Vein endothelial cell (primary cell): ENCODE measurements around a stretch of chr10.

GRCh38 chr10:3090816-3091264 is 23.5 kb downstream of the PFKP start:
- CAGE, long polyA plus RNA, result no peak

DNA sequence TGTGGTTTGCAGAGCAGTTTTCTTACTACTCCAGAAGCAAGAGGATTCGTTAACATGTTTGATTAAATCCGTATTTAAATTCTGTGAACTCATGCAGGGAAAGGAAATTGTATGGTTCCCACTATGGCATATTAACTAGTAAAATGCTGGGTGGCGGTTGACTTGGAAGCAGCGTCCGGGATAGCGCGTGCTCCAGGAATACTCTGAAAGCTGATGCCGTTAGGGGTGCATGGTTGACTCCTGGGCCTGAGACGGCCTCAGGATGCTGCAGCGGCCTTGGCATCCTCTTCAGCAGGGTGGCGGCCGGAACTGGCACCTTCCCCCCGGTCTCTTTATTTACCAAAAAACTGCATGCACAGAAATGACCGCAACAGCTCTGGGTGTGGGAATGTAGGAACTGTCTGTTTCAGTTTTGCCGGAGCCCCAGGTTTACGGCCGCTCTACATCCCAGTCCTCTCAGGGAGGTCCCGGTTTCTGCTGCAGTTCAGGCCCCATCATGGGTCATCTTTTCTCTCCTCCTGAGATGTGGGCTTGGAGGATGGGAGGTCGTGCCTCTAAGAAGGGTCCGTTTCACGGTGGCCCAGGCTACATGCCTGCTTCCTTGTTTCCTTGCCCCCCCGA is 28.8 kb downstream of the PFKP start:
- CAGE, long polyA plus RNA, result no peak

GRCh38 chr10:3119696-3120323 is 52.5 kb downstream of the PFKP start:
- CAGE, long polyA plus RNA, result no peak

DNA sequence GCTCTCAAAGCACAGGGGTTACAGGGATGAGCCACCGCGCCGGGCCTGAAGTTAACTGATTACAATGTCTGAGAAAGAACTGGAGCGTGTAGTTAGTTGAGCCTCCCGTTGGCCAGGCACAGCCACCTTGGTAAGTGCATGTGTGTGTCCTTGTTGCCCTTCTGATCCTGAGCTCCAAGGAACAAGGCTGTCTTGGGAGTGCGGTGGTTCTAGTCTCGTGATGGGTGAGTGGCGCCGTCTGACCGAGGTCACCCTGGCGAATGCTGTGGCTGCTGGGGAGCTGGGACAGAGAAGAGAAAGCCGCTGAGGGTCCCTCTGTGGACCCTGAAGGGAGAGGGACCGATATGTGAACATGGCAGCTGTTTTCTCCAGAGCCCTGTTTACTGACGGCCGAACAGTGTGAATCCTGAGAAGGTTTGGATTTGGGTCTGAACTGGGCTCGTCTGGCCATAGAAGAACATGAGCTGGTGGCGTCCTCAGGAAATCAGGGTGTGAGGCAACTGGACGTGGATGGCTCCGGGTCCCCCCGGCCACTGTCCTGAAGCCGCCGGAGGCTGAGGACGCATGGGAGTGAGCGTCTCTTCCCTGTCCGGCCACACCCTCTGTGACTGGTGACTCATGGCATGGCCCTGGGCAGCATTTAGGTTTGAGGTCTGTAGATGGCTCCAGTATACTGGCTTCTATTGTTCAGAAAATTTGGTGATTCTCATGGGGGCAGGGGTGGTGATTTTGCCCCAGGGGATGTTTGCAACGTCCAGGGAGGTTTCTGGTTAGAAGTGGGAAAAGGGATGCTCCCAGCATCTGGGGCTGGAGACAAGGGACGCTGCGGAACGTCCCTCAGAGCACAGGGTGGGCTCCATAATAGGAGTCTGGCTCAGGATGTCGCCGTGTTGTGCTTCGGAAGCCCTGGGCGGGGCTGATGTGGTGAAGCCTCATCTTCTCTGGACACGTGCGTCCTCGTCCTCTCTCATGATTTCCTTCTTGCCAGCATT is 50.2 kb downstream of the PITRM1 start:
- CAGE, long polyA plus RNA, result no peak

- CAGE, long polyA plus RNA, result no peak
These were observed 41.5 kb downstream of the PITRM1 start for GRCh38 chr10:3130895-3131613.

DNA sequence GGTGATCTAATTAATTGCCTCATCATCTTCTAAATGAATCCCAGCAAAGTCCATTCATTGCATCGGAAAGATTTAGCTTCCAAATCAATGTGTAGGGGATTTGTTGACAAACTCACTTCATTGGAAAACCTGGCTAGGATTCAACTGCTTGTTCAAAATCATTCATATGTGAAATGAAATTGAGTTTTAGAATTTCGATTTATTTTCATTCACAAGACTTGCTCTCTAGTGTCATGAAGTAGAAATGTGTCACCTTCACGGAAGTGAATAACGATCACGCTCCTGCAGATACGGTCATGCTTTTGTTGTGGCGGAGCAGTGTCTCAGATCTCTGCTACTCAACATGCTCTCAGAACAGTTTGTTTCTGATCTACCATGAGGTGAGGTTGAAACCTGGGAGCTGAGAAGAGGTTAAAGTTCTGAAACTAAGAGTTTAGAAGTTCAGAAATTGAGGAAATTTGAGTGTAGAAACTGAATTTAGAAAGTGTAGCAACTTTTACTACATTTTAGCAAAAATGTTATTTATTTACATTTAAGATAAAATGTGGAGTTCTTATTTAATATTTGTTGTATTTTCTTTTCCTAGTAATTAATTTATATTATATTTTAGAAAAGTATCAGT is 13.8 kb upstream of the PITRM1 start:
- CAGE, long polyA plus RNA, result no peak

DNA sequence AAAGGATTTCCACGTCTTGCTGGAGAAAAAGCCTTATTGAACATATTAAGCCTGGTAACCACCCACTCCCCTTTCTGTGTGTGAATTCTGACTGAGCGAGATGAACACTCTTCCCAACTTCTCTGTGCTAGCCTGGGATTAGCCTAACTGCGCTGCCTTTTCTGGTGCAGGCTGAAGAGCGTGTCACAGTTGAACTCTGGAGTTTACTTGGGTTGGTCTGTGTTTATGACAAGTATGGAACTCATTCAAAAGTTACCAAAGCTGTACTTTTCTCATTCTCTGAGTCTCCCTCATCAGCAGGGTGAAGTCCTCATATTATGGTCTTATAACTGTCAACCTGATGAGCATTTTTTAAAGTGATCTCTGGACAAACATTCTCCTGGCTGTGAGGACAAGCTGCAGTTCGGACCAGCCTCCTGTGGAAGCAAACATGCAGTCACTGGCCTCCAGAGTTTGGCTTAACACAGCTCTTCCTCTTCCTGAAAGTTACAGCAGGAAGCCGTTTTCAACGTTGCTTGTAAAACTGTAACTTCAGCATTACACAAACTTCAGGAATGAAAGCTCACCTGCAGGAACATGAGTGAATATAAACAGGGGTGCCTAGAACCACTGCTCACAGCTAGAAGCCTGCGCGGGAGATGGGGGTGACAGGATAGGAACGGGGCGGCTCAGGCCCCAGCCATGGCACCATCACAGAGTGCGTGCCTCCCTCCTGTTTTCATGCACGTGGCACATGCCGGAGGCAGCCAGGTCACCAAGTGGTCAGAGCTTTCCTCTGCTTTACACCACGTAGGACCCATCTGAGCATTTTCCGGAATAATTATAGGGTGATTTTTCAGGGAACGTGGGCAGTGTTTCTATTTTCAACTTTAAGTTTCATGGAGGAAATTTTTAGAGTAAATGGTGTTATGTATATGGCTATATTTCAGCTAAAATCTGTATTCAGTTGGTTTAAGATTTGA is 292.8 kb upstream of the PITRM1 start:
- CAGE, long polyA plus RNA, result no peak

- CAGE, long polyA plus RNA, result no peak
These were observed 298.7 kb downstream of the KLF6 start for GRCh38 chr10:3486255-3486794.

DNA sequence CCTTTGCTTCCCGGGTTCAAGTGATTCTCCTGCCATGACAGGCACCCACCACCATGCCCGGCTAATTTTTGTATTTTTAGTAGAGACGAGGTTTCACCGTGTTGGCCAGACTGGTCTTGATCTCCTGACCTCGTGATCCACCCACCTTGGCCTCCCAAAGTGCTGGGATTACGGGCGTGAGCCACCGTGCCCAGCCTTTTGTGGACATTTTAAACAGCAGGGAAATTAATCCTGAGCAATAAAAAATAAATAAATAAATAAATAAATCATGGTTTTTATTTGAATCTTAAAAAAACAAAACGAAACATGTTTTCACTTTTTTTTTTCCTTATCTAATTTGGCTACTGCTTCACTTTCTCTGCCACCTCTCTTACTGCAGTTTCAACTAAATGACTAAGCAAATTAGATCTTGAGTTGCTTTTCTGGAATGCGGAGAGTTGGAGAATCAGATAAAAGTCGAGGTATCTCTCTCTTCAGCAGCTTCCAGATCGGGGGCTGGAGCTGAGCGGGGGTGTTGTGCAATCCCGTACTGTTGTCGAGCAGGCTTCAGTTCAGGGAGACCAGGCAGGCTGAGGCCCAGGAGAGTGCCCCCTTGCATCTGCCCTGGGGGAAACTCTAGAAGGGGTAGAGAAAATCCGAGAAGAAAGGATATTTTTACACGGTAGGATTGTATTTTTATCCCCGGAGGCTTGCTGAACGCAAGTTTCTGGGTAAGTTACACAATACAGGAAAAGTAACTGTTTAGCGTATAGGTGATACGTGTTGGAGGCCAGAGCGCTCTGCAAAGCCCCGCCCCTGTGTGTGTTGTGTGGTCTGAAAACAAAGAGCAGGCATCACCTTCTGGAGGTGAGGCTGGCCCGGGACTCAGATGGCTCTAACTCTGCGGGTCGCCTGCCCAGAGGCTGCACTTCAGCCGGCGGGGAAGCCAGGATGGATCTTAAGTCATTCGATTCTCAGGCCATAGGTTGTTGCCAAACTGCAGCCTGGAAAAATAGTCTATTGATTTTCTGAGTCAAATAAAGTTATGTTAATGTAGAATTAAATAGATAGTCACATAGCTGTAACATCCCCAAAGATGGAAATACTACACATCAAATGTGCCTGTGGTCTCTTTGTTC is 116.7 kb downstream of the KLF6 start:
- CAGE, long polyA plus RNA, result no peak

DNA sequence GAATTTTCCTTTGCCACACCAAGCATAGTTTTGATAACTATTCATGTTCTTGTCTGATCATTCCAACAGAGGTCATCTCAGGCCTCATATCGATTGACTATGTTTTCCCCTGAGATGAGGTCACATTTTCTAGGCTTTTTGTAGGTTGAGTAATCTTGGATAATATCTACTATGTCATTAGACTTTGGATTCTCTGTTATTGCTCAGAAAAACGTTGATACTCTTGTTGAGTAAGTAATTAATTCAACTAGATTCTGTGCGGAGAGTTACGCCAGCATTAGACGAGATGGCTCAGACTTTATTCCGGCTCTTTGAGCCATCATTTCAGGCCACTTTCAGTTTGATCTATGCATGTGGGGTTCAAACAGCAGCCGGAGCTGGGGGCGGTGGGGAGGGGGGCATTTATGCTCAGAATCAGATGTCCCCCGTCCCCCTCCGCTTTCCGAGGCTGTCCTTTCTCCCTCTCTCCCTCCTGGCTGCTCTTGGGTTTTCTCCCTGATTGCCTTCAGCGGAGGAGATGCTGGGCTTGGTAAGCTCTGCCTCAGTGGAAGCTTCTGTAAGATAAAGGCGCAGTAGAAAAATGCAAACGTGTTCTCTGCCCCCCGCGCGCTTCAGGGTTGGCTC is 57.6 kb downstream of the KLF6 start:
- CAGE, long polyA plus RNA, result no peak

- CAGE, long polyA plus RNA, result no peak
These were observed 18.2 kb upstream of the KLF6 start for GRCh38 chr10:3803193-3803686.

DNA sequence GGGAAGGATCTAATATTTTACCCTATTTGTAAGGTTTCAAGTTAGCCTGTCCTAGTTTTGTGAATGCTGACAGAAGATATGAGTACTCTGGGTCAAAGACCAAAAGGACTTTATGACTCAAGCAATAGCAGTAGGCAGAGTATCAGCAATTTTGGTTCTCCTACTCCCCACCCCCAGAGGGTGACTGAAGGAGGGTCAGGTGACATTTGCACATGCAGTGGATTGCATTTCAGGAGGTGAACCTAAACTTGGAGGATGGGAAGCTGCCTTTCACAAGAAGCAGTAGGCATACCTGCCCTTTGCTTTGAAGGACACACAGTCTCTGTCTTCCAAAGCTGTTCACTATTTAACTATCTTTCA is 84.1 kb upstream of the KLF6 start:
- CAGE, long polyA plus RNA, result no peak

DNA sequence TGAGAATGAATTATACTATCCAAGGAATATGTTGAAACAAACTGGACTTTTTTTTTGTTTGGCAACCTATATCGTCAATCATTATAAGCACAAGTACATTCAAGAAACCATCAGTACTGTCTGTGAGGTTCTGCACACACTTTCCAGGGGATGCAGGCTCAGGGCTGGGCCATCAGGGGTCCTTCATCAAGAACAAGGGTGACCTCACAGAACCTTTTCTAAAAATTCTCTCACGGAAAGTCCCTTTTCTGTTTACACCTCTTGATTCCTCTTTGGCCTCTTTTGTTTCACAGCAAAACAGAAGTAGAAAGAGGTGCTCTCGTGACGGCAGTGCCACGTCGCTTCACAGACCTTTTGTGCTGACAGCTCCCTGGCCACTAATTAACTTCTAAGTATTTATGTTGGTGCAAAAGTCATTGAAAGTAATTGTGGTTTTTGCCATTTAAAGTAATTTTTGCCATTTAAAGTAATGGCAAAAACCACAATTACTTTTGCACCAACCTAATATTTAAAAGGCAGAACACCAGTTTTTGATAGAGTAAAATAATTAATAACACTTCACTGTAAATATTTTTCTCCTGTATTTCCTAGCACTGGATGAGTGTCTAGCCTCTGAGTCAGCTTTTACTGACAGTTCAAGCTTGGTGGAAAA is 117.4 kb upstream of the KLF6 start:
- CAGE, long polyA plus RNA, result no peak

DNA sequence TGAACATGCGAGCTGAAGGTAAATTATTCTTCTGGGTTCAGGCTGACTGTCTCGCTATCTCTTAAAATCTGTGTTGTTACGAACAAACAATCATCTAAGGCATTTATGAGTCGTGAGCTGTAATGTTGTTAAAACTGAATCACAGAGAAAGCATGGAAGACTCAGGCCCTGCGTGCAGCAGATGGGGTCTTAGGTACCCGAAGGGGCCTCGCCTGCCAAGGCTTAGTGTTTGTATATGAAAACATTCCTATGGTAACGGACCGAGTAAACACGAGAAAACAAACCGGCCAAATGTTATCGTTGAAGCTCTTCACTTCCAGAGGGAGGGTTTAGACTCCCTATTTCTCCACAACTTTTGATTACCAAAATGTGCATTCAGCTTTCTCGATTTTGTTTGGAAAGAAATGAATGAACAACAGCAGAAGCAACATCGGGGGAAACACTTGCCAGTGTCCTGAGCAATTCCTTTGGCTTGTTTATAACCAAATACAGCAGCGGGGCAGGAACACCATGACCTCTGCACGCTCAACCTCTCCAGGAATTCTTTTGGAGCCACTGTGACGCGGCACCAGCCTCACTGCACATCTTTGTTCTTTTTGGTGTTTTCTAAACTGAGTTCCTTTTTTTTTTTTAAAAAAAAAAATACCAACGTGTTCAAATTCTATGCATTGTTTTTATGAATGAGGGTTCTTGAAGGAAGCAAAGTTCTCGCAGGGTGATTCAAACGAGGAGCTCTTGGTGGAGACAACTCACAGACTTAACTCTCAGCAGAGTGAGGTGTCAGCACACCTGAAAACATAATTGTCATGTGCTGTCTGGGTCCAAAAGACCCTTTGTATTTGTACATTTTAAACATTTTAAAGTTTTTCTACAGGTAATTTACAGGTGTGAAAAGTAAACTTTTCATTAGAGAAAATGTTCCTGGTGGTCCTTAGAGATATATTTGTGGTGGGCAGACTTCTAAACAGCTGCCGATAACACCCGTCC is 121.7 kb upstream of the KLF6 start:
- CAGE, long polyA plus RNA, result no peak

DNA sequence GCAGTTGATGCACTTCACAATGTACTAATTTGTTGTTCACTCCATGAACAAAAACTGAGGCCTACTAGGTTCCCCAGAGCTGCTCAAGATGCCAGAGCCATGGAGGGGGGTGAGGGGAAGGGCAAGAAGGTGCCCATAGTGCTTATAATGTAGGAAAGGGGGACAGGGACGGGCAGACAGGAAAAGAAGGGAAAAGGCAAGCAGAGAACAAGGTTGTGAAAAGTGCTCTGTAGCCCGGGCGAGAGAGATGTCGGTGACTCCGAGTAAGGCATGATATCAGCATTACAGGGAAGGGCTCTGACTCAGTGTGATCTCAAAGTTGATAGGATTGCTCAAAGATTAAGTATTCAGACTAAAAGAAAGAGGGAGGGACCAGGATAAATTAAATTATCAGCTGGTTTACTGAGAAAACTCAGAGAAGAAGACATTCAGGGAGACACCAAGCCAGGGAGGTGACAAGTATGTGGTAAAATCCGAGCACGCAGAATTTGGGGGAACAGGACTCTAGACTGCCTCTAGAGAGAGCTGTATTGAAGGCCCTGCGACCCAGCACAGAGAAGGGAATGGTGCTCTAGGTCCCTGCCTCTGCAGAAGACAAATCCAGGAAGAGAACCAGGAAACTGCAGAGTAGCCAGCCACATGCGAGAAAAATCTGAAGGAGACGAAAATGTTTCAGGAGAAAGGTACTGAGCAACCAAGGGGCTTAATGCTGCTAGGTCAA is 157.7 kb upstream of the KLF6 start:
- CAGE, long polyA plus RNA, result no peak

- CAGE, long polyA plus RNA, result no peak
These were observed 453.5 kb upstream of the AKR1E2 start for GRCh38 chr10:4372478-4373010.

DNA sequence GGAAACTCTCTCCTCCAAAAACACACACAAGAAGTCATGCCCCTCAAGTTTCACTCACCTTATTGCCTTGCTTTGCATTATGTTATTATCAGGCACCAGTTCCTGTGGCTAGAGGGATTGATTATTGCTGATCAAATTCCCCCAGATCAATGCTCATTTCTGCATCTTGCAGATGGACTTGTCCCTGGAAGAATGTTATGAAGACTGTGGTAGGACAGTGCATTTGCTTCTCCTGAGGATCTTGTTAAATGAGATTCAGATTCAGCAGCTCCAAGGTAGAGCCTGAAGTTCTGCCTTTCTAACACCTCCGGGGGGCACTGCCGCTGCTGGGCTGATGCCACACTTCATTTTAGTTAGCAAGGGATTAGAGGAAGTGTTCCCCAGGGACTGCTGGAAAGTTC is 434.5 kb upstream of the AKR1E2 start:
- CAGE, long polyA plus RNA, result no peak

- CAGE, long polyA plus RNA, result no peak
These were observed 55.2 kb upstream of the AKR1E2 start for GRCh38 chr10:4770618-4771463.

- CAGE, long polyA plus RNA, result no peak
These were observed 45.4 kb upstream of the AKR1E2 start for GRCh38 chr10:4780555-4781128.

DNA sequence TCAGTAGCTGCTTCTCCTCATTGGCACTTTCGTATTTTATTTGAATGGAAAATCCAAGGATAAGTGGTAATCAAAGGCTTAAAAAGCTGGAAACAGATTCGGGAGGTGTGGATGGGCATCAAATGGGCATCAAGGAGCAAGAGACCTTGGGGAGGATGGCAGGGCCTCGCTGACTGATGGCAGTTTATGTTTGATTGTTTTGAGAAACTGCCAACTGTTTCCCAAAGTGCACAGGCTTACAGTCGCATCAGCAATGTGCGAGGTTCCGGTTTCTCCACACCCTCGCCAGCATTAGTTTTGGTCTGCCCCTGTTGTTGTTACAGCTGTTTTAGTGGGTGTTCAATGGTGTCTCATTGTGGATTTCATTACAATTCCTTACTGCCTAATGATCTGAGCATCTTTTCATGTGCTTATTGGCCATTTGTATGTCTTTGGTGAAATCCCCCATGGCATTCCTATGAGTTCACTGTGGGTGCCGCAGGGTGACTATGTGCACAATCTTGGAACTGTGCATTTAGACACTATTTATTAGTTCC is 24.4 kb downstream of the AKR1E2 start:
- CAGE, long polyA plus RNA, result no peak